Left lung (tissue), 1 donor: ENCODE measurements around a stretch of chr5.

- PRO-cap = no peak
These were observed 62.4 kb downstream of the LIFR start for GRCh38 chr5:38494012-38494476.

- PRO-cap = no peak
These were observed 12.2 kb downstream of the LIFR start for GRCh38 chr5:38543989-38544912.

DNA sequence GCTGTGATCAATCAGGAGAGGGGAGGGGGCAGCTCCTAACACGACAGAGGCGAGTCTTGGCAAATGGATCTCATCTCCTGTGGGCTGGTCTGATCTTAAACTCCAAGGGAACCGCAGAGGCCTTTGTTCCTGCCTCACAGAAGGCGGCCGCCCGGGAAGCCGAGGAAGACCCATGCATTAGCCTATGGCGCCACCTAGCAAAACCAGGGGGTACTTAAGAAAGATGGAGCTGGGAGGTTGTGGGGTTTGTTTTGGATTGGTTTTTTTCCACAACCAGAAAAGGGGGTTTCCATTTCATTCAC, 36.1 kb upstream of the OSMR start:
- PRO-cap = no peak

GRCh38 chr5:38881479-38881827, 35.6 kb downstream of the OSMR start:
- PRO-cap = no peak

- PRO-cap = no peak
These were observed 94.5 kb downstream of the RICTOR start for GRCh38 chr5:38979523-38980282.

- PRO-cap = no peak
These were observed 14.8 kb downstream of the RICTOR start for GRCh38 chr5:39059165-39059977.

- PRO-cap = no peak
These were observed 7.4 kb downstream of the RICTOR start for GRCh38 chr5:39066690-39067389.

GRCh38 chr5:39190636-39191104, 28.7 kb downstream of the FYB1 start:
- PRO-cap = no peak

DNA sequence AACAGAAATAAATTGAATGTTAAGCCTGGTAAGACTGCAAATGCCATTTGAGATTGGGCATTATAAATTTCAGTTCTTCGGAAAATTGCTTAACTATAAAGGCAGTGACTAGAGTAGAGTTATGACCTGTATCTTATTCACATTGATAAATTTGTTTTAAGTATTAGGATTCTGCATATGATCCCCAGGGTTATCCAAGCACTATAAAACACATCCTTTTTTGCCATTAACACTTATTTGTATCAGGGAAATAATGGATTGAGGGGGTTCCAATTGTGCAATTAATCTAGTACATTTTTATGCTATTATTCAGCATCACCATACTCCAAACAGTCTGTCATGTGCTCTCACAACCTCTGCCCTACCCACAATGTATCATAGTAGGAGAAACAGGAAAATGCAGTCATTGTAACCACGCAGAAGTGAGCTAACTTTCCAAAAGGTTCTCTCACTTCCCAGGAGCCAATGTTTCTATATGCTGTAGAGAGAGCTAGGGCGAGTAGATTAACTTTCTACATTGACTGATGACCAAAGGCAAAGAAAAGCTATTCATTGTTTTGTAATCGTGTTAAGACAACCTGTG, 29.9 kb downstream of the DAB2 start:
- PRO-cap = no peak

- PRO-cap = no peak
These were observed 12.8 kb upstream of the DAB2 start for GRCh38 chr5:39437434-39438095.

GRCh38 chr5:39462096-39462295, 37.2 kb upstream of the DAB2 start:
- PRO-cap = no peak

- PRO-cap = no peak
These were observed 94.8 kb upstream of the DAB2 start for GRCh38 chr5:39519590-39520058.

GRCh38 chr5:39520201-39520690, 95.5 kb upstream of the DAB2 start:
- PRO-cap = no peak

- PRO-cap = no peak
These were observed 332.7 kb upstream of the DAB2 start for GRCh38 chr5:39757472-39757799.

- PRO-cap = no peak
These were observed 274.7 kb upstream of the PTGER4 start for GRCh38 chr5:40404981-40405530.

DNA sequence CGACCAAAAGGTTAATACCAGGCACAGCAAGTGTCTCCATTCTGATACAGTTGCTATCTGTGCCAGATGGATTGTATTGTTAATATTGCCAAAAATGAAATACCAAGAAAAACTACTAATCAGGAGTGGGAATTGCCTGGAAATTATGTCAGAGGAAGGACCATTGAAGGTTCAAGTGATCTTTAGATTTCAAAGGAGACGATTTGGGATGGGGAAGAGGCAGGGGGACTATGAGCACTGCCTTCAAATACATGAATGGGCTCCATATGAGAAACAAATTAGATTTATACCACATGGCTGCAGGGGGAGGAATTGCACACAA, 95.9 kb upstream of the PTGER4 start:
- PRO-cap = no peak

- PRO-cap = no peak
These were observed 56.2 kb upstream of the PTGER4 start for GRCh38 chr5:40623549-40623865.

GRCh38 chr5:40652462-40652912, 27.2 kb upstream of the PTGER4 start:
- PRO-cap = no peak

DNA sequence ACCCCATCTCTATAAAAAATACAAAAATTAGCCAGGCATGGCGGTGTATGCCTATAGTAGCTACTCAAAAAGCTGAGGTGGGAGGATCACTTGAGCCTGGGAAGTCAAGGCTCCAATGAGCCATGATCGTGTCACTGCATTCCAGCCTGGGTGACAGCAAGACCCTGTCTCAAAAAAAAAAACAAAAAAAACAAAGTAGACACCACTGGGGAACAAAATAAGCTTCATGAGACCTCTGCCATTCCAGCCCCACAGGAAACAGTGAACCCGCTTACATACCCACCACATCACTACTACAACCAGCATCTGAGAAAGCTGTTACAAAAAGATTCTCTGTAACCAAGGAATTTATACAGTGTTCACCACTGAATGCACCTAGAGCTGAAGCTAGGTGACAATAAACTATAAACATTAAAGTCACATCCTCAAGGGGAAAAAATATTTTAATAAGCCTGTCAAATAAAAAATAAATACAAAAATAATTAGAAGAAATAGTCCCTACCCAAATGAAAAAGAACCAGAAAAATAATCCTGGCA, 26.1 kb upstream of the PTGER4 start:
- PRO-cap = no peak

DNA sequence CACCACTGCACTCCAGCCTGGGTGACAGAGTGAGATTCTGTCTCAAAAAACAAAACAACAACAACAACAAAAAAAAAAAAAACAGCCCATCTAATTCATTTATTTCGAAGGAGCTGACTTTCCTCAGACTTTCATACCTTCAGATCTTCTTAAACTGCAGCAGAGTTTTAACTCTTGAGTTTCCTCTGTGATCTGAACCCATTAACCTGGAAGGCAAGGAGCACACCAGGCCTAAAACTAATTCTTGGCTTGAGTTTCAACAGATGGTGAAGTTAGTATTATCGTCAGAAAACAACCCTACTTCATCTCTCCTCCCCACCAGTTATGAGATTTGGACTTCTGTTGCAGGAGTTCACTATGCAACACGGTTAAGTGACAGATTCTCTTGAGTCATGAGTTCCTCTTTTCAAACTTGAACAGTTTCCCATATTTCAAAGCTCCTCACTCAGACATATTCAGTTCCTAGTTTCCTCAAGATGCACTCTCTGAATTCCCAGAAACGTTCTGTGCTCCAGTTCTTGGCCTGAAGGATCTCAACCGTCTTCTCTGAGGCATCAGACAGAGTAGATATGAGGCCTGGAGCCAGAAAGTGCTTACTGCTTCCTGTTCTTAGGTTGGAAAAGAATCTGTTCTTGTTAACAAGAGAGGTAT, 7.4 kb upstream of the PTGER4 start:
- PRO-cap = bidirectional peak, plus-strand start at position 458 of the sequence, minus-strand start at position 344 of the sequence